Mesenchymal stem cell of the bone marrow (primary cell): ENCODE measurements around the genes ST6GALNAC5, PTGFR and ADGRL4.

DNA sequence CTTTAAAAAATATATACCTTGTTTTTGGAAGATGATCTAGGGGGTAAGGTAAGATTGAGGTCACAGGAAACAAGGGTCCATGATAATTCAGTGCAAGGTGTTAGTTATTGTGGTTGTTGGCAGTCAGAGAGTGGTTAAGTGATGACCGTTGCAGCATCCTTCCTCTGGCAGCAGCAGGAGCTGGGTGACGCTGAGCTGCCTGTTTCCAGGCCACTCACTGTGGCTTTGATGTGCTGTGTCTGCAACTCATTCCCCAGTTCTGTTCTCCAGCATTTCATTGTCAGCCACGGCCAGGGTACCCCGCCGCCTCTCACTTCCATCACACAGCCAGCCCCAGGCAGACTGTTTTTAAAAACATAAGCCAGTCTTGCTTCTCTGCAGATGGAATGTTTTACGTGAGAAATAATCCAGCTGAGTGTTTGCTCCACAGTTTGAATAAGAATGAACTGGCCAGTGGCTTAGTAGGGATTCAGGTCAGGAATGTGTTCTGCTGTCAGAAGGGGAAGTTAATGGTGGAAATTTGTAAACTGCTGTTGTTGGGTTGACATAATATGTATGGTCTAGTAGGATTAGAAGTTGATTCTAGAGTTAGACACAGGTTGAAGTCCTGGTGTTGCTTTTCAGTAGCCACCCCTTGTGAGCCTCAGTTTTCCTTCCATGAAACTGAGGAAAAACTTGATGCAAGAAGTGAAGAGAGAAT is 21.5 kb upstream of the ST6GALNAC3 start:
- CAGE, long polyA plus RNA: no peak

DNA sequence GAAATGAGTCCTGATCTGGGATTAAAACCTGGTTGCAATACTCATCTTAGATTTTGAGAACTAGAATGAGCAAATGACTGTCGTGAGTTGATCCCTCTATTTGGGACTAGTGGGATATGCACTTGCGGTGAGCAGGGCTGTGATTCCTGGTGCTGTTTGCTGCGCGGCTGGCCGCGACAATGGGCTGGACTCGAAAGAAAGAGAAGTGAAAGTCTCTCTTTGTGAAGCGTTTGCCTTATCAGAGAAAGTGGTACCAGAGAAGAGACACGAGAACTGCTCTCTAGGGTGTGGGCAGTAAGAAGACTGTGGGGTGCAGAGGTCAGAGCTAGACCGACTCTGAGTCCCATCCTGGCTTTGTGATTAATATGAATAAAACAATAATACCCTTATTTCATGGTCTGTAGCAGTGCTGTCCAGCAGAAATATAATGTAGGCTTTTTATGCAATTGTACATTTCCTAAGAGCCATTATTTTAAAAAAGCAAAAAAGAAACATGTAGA is 8.7 kb downstream of the ST6GALNAC3 start:
- CAGE, long polyA plus RNA: no peak

DNA sequence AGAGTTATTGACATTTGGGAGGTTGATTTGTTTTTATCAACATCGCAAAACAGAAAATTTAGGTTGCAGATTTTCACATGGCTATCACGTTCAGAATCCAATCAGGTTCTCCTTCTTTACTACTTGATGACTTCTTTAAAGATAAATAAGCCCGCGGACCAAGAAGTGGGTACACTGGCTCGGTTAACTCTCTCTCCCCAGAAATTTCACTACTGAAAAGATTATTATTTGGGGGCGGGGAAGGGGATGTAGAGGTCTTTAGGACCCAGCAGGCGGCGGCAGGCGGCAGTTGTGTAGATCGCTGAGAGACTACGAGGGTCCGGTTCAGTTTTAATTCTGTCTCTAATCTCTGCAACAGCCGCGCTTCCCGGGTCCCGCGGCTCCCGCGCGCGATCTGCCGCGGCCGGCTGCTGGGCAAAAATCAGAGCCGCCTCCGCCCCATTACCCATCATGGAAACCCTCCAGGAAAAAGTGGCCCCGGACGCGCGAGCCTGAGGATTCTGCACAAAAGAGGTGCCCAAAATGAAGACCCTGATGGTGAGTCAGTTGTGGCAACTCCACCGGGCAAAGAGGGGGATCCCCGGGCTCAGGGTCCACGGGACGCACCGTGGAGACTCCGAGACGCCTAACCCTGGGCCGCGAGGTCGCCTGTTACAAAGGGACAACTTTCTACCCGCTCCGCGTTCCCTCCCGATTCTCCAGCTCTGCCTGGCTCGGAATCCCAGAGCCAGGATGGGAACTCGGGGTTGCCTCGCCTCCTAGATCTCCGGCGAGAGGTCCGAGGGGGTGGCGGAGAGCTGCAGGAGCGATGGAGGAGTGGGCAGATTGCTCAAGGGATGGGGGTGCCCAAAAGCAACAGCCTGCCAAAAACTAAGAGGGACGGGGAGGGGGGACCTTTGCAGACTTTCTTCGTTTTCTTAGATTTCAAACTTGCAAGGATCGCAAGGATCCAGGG is at the start of gene ST6GALNAC5:
Gene ST6GALNAC5, plus strand, starts transcription at position 327 of the 955 bp plus-strand sequence.
- CAGE, long polyA plus RNA: no peak

DNA sequence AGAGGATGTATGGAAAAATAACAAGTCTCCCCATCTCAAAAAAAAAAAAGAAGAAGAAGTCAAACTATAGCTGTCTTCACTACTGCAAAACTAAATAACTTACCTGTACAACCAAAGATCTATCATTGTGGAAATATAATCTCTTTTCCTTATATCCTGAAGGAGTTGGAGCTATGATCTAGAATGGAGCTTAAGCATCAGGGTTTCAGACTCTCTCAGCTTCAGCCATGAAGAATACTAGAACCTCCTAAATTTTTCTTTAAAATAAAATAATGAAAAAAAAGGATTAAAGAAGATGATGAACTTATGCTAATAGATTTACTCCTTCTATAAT is 43.1 kb downstream of the ZZZ3 start:
- CAGE, long polyA plus RNA: no peak

DNA sequence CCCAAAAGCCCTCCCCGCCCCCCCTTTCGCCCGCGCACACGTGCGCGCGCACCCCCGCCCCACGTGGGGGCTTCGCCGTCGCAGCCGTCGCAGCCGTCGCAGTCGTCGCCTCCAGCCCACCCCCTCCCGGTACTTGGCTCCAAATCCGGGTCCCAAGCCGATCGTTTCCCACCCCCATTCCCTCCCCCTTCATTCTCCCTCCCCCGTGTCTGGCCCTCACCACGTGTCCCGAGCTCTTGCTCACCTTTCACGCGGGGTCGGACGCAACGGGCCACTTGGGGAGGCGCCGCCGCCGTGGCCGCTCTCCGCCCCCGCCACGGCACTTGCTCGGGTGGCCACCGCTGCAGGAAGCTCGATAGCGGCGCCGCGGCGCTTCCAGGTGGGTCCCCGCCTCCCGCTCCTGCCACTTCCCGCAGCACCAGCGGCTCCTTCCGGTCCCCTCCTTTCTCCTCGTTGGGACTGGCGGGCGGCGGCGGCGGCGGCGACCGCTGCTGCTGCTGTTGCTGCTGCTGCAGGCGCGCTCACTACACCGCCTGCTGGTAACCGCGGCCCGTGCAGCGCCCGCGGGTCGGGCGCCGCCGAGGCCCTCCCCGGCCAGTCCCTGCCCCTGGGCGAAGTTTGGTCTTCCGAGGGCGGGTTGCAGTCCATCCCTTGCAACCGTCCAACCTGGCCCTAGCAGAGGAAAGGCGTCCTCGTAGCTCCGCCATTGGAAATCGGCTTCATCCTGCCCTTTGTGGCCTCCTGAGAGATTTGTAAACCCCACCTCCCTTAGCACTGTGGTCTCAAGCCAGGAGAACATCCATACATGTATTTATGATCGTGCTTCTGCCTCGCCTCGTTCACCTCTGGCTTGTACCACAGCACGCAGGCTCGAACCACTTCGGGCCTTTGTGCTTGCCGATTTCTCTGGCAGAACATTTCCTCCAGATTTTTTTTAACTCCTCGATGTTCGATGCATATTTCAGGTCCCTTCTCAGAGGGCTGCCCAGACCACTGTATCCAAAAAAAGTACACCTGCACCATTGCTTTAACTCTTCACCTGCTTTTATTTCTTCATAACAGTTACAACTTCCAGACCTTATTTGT is 903 bp upstream of the ZZZ3 start:
- CAGE, long polyA plus RNA: no peak

DNA sequence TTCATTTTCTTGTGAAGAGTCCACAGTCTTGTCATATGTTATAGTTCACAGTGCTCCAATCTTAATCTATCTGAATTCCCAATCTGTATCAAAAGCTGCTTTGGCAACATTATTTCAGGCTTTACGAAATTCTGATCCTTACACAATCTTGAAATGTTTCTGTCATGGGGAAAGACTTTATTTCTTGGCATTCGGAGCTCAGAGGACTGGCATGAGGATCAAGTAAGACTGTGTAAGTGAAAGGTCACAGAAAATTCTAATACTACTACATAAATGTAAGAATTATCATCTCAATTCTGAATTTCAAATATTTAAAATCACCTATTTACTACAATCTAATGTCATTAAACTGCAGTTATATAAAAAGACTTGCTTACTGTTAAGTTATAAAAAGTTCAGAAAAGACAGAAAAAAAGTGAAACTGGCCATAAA is 2.0 kb downstream of the USP33 start:
- CAGE, long polyA plus RNA: no peak

DNA sequence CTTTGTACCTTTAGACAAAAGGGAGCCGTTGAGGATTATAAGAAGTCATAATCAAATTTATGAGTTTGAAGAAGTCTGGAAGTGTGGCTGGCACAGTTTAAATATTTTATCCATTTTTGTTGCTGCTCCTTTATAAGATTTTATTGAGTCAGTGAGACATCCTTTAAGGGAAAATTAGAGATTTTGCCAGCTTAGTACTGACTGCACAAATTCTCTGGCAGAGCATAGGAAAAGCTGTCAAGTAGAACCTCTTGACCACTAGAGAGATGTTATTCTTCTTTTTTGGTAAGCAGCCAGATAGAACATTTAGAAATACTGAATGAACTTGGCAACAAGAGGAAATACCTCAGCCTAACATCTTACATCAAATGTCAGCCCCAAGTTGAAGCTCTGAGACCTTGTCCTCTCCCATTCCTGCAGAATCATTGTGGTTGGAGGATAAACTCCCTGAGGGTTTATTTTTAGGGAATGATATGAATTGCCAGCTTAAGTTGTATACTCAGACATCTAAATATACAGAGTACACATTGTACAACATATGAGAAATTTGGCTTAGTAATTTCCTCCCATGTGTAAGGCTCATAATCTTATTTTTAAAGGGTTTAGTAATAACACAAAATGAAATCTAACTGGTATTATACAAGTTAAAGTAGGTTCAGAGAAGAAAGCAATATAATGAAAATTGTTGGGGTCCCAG is 53.5 kb downstream of the MIGA1 start:
- CAGE, long polyA plus RNA: no peak

DNA sequence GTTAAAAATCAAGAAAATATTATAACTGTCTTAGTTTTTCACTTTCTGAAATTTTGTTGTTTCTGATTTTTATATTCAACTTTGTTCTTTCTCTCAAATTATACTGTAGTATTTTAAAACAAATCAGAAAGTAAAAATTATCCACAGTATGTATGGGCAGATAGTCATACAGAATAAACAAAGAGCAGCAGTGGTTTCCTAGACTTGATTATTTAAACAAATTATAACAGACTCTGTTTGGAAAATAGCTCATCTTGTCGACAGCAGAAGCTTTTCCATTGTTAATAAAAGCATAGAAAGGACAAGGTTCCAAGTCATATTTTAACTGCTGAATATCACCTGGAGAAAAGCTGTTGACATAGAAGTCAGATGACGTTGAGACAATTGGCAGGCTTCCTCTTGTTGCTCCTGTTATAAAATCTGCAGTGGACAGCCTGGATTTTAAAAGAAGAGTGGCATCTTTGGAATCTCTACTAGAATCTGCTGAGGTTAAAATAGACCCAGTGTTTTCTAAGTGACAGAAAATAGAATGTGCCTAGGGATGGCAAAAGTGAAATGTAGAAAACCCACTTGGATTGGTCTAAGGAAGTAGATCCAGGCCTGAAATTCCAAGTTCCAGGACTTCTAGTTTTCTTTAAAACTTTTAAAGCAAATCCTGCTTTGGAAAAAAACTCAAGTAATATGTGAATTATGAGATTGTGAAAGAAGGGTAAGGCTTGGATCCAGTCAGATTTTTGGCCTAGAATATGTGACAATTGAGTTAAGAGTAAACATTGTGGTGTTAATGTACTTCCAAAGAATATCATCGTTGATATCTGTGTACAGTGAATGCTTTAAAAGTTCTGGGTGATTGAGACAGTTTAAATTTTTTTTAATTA is 53.6 kb upstream of the NEXN start:
- CAGE, long polyA plus RNA: no peak

DNA sequence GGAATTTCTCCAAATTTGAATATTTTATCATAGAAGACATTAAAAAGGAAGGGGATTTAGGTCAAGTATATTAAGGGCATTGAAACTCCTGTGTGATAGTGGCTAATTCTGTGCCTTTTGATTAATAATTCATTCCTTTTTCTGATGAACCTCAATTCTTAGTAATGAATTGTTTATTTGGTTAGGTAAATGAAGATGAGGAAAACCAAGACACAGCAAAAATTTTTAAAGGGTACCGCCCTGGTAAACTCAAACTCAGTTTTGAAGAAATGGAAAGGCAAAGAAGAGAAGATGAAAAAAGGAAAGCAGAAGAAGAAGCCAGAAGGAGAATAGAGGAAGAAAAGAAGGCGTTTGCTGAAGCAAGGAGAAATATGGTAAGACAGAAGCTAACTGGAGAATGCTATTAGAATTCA is 40.7 kb downstream of the NEXN start:
- CAGE, long polyA plus RNA: no peak

DNA sequence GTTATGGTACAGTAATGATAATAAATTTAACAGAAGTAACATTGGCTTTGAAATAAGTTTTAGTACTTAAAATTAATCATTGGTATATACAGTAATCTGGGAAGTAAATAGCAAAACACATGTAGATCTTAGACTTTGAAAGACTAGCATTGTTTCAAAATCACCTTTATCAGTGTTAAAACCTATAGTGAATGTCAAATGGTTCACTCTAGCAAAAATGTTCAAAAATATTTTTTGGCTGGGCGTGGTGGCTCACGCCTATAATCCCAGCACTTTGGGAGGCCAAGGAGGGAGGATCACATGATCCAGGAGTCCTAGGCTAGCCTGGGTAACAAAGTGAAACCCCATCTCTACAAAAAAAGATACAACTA is 42.8 kb downstream of the FUBP1 start:
- CAGE, long polyA plus RNA: no peak

- CAGE, long polyA plus RNA: no peak
Measured at GRCh38 chr1:77948056-77948913, 30.6 kb downstream of the FUBP1 start.

DNA sequence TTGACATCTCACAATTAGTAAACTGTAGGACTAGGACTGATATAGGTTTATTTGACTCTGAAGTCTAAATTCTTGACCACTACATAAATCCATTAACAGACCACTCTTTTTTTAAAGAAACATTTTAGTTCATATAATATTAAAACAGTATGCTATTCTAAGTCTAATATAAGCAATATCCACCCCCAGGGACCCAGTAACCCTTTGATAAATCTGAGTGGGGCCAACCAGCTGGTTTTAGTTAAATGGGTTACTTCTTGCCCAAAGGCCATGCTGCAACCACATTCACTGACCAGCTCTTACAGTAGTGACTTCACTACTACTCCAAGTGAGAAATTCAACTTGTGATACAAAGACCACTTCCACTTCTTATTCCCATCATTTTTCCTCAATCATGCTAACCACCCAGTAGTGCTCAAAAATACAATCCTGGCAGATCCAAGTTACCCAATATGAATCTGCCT is 20.5 kb downstream of the FUBP1 start:
- CAGE, long polyA plus RNA: no peak

DNA sequence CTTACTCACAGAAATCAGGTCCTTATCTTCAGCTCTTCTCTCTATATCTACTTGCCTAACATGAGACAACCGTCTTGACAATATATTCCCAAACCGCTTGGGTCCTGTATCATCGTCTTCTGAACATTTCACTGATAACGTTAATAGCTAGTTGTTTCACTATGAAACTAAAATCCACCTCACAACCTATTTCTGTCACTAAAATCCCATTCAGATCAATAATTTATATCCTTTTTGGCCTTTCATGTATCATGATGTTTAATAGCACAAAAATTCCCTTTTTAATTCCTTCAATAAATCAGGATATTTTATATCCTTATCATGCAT is 18.1 kb downstream of the FUBP1 start:
- CAGE, long polyA plus RNA: no peak

DNA sequence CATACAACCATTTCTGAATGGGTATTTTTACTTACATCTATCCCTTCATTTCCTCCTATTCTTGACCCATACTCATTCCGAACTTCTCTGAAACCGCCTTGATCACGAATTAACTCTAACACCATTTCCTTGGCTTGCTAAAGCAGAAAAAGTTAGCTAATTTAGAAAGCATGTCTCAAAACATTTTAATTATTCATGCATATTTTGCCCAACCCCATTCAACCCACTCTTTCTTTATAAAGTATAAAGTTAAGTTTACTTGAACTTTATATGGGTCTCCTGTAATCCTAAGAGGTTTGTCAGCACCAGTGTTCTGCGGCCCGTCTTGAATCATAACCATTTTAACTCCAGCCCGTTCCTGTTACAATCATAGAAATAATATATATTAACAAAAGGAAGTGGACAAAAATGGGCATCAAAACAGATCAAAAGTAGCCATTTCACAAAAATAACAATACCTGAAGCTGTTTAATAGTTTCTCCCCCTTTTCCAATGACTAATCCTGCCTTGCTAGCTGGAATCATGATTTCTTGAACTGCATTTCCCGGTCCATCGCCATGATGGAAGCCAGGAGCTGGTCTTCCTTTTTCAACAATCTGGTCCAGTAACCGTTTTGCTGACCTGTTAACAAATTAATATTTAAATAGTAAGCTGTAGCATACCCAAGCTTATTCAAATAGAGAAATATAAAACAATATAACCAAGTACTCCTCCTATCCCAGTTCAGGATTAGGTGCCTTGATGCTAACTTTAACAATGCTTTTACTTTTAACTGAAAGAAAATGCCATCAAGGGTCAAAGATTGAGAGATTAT is 14.1 kb downstream of the FUBP1 start:
- CAGE, long polyA plus RNA: no peak

GRCh38 chr1:78143224-78143471 is 97.4 kb downstream of the GIPC2 start:
- CAGE, long polyA plus RNA: no peak

GRCh38 chr1:78143472-78144260 is 97.9 kb downstream of the GIPC2 start:
- CAGE, long polyA plus RNA: no peak

DNA sequence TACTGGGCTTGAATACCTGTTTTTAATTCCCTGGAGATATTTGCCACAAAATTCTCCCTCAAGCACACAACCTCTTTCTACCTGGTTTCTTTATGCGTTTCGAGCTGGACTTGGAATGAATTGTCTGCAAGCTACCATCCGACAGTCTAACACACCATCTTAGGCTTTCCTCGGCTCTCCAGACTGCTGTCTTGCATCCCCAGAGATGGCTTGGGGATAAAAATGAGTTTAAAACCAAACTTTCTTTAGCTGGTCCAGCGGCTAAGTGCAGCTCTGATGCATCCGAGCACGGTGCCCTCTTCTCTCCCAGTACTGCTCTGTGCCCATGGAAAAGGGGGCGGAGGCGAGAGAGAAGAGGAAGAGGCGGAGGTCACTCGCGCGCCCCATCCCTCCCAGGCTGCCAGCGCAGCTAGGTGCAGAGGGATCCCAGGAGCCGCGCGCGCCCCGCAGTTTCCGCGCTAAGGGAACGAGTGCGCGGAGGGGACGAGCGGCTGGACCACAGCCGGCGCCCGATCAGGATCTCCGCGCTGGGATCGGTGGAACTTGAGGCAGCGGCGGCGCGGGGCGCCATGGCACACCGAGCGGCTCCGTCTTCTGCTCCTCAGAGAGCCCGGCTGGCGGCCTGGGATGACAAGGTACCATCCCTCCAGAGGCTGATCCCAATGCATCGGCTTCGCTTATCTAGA is at the start of gene PTGFR:
Gene PTGFR, plus strand, starts transcription at position 373 of the 686 bp plus-strand sequence.
- CAGE, long polyA plus RNA: no peak

GRCh38 chr1:79004720-79005209 is 1.8 kb downstream of the ADGRL4 start:
- CAGE, long polyA plus RNA: no peak

DNA sequence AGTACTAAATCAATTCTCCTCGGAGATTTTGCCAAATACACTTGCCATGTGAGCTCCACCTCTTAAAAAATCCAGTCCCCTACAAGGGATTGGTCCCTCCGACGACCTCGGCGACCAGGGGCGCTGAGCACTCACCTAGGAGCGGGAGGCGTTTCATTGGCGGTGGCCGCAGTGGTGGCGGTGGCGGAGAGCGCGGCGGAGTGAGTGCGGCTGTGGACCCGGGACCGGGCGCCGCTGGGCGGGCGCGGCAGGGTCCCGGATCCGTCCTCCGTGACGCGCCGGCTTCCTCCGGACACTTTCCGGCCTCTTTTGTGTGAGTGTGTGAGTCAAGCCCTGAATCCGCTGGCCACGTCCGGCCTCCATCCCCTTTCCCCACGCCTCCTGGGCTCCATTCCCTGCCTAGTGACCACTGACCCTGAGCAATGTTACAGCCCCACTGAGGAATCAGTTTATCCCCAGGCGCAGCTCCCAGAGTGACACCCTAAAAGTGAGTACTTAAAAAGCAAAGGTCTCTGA is at the start of gene ADGRL4:
Gene ADGRL4, minus strand, starts transcription at position 233 of the 516 bp plus-strand sequence.
- CAGE, long polyA plus RNA: no peak

GRCh38 chr1:79262495-79263141 is 256.1 kb upstream of the ADGRL4 start:
- CAGE, long polyA plus RNA: no peak